ENCODE measurements around the genes FLCN and PEMT.

DNA sequence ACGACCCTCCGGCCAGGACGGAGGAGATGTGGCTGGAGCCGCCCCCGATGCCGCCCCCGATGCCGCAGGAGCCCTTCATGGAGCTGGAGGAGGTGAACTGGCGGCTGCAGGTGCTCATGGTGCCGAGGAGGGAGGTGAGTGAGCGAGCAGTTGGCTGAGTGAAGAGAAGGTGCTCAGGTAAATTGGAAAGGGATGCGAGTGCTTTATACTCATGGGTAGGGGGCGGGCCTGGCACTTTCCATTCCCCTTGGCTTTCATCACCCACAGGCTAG lies 132.3 kb downstream of the CCDC144A start:
- PRO-cap, result no peak

DNA sequence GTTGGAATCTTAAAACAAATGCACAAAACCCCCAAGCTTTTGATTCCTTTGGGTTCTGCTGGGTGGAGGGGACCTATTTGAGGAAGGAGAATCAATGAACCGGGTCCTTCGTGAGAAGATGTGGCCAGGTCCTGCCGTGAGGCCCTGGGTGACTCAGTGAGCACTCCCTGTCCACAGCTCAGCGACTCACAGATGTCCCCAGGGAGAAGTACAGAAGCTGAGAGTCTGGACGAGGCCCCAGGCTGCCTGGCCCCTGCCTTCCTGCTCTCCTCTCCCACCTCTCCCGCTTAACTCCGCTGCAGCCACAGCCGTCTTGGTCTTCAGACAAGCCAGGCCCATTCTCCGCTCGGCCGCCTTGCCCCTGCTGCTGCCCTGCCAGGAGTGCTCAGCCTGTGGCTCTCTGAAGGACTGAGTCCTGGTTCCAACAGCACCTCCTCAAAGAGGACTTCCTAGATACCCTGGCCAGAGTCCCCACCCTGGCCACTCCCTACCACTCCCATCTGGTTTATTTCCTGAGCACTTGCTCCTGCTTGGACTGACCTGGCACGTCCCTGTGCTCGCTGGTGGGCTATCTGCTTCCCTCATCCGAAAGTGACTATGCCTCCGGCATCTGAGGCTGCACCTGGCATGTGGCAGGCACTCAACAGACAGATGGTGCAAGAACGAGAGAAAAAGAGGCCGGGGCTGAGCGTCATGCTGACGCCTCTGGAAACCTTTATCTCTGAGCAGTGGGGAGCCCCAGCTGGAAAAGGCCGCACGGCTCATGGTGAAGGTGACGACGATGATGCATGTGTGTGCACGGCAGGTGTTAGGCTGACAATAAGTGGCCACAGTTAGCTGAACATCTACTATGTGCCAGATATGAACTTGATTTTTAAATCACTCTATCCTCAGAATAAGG lies 9.1 kb upstream of the TNFRSF13B start:
- PRO-cap, result no peak

GRCh38 chr17:17063683-17064140 lies 21.5 kb downstream of the MPRIP start:
- PRO-cap, result no peak

DNA sequence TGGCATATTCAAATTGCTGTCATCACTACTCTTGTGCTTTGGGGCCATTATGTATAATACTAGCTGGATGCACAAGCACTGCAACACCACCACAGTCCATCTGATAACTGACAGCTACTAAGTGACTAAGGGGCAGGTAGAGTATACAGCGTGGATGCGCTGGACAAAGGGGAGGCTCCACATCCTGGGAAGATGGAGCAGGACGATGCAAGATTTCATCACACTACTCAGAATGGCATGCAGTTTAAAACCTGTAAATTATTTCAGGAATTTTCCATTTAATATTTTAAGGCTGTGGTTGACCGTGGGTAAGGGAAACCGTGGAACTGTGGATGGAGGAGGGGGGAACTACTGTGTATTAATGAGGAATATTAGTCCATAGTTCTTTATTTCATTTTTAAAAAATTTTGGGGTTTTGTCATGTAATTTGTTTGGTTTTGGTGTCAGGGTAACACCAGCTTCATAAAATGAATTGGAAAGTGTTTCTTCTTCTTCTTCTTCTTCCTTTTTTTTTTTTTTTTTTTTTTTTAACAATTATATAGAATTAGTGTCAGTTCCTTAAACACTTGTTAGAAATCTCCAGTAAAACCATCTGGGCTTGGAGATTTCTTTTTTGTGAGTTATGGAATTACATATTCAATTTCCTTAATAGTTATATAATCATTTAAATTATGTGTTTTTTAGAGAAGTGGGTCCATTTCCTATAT lies 25.2 kb downstream of the MPRIP start:
- PRO-cap, result no peak

DNA sequence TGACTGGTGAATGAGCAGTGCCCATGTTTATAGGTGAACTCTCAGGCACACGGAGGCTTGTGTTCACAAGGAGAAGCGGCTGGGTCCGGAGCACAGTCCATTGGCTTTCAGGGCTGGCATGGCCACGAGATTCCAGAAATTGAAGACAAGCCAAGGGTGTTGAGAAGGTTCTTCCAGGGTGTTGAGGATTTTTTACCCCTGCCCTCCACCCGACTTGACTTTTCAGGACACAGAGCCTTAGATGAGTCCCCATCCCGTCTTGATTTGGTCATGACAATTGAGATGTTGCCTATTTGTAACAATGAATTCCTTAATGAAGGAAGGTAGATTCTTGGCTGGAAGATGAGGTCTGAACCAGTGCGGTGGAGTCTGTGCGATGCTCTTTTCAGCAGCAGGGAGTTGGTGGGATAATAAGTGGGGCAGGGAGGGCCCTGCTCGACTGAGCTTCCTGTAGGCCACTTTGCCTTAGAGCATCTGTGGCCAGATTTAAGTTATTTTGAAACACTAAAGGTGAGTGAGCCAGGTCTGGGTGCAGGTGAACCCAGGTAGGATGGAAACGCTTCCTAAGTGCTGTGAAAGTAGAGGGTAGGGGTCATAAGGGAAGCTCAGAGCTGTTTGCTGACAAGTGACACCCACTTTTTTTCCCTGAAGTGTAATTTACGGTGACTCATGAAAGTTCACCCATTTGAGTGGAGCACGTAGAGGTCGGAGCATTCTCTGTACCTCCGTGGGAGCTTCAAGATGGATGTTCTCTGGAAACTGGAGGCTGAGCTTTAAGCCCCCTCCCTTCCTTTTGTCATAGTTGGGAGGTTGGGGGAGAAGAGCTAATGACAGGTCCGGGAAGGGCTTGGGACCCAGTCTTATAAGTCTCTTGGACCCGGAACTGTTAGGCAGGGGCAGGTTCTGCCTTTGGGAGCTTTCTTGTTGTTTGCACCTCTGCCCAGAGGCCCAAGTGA lies 44.1 kb downstream of the MPRIP start:
- PRO-cap, result no peak

DNA sequence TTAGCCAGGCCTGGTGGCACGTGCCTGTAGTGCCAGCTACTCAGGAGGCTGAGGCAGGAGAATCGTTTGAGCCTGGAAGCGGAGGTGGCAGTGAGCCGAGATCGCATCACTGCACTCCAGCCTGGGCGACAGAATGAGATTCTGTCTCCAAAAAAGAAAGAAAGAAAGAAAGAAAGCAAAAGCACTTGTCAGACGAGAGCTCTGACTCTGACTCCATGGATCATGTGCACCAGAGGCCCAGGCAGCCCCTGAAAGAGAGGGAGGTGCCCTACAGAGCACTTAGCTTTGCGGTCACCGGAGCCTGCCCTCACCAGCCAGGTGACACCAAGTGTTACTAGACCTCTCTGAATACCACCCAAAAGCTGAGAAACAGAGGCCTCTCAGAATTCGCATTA lies 1.7 kb downstream of the FLCN start:
- PRO-cap, result no peak

- PRO-cap, result unidirectional peak, minus-strand start at chr17:17237165
Observed at GRCh38 chr17:17237044-17237584, at the start of gene FLCN. FLCN (minus strand) TSS chr17:17237168.

GRCh38 chr17:17304301-17305167 lies 1.4 kb downstream of the NT5M start:
- PRO-cap, result no peak

GRCh38 chr17:17413761-17414852 lies 62.7 kb upstream of the MED9 start:
- PRO-cap, result no peak

DNA sequence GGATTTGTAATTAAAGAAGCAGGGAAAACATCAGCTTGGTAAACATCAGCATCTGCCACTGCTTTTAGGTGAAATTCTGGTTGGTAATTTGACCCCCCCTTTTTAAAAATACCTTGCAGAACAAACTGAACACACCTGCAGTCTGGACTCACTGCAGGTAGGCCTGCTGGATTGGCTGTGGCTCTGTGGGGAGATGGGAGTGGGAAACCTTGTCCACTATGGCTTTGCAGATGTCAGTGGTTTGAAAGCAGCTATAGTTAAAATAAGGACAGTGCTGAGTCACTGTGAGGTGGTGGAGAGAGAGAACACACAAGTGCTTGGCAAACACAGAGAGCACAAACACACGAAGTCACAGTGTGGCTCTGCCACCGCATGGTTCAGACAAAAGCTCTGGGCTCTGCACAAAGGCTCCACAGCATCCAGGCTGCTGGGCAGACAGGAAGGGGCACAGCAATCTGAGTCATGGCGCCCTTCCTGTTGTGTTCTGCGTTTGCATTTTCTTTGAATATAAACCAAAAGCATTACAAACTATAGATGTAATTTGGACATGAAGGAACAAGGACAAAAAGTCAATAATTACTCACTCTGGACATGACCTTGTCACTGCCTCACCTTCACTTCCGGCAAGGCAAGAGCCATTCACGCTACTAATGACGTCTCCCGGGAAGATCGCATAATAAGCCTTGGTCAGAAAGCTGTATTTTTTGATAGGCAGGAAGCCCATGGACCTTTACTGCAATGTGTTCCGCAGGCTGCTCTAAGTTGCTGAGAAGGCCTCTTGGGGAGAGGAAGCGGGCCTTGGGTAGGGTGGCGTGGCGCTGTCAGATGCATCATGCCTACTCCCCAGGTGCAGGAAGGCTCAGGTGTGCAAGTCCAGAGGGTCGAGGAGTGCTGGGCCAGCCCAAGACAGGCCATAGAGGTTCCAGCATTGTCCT lies 60.2 kb upstream of the MED9 start:
- PRO-cap, result no peak

DNA sequence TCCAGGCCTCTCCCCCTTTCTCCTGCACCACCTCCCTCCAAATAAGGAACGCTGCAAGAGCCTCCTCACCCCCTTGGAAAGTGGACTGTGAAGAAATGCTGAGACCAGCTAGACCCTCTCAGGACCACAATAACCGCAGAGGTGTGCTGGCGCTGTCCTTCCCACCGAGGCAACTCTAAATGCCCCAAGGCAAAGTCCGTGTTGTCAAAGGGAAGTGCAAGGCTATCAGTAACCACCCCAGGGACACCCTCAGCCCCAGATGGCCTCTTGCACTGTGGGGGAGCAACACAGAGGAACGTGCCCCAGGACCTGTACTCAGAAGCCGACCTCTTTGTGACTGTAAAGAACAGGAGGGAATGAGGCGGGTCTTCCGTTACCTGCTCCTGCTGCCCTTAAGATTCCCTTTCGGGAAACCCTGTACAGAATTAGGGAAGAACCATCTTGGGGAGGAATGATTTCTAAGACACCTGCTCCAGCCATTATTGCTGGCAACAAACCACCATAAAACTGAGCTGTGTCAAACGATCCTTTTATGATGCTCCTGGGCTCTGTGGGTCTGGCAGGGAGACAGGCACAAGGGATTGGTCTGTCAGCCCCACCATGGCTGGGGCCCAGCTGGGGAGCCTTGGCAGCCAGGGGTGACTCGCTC lies 14.6 kb upstream of the MED9 start:
- PRO-cap, result no peak

GRCh38 chr17:17506035-17506788 lies 10.0 kb upstream of the RASD1 start:
- PRO-cap, result no peak

DNA sequence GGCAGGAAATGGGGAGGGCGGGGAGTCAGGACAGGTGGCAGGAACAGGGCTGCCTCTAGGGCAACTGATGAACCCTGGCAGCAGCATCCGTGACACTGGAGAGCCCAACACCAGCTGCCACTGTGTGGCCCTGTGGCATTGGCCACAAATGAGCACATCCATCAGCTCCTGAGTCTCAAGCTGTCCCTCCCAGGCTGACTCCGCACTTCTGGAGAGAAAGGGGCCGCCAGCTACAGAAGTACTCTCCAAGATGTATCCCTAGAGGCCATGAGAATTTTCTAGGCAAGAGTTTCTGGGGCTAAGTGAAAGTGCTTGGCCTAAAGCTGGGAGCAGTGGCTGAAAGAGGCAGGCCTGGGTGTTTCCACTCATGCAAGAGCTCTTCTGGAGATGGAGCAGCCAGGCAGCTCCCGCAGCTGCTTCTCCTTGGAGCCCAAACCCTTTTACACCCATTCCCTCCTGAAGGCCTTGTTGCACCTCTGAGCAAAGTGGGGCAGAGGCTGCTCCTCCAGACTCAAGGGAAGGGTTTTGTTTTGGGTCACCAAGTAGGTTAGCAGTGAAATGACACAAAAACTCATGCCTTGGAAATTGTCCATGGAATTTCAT lies 25.9 kb downstream of the PEMT start:
- PRO-cap, result no peak

GRCh38 chr17:17590953-17591791 lies at the start of gene PEMT:
PEMT (minus strand) TSS chr17:17591708.
- PRO-cap, result bidirectional peak, plus-strand start at chr17:17591487, minus-strand start at chr17:17591387; bidirectional peak, plus-strand start at chr17:17591923, minus-strand start at chr17:17591692

GRCh38 chr17:17670822-17671184 lies 10.5 kb upstream of the RAI1 start:
- PRO-cap, result no peak

- PRO-cap, result bidirectional peak, plus-strand start at chr17:17694452, minus-strand start at chr17:17694316; bidirectional peak, plus-strand start at chr17:17694704, minus-strand start at chr17:17694560; bidirectional peak, plus-strand start at chr17:17694905, minus-strand start at chr17:17694790
Observed at GRCh38 chr17:17694236-17695116, 13.2 kb downstream of the RAI1 start.

DNA sequence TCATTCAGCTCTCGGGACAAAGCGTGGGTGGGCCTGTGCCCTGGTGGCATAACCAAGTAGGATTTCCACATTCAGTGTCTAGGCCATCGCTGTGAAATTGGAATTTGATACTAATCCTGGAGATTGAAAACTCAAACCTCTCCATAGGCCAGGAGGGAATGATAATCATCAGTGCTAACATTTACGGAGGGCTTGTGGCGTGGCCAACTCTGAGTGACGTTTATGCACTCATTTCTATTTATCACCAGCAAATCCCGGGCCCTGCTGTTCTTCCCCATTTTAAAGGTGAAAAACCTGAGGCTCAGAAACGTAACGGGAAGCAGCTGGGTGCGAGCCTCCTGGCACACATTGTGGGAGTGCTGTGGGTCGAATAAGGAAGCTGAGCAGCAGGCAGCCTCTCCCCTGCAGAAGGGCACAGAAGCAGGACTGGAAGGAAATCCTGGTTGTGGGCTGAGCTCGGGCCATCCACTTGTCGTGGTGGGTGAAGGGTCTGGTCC lies 33.1 kb downstream of the RAI1 start:
- PRO-cap, result no peak

- PRO-cap, result no peak
Observed at GRCh38 chr17:17792482-17793652, 43.9 kb downstream of the SREBF1 start.

DNA sequence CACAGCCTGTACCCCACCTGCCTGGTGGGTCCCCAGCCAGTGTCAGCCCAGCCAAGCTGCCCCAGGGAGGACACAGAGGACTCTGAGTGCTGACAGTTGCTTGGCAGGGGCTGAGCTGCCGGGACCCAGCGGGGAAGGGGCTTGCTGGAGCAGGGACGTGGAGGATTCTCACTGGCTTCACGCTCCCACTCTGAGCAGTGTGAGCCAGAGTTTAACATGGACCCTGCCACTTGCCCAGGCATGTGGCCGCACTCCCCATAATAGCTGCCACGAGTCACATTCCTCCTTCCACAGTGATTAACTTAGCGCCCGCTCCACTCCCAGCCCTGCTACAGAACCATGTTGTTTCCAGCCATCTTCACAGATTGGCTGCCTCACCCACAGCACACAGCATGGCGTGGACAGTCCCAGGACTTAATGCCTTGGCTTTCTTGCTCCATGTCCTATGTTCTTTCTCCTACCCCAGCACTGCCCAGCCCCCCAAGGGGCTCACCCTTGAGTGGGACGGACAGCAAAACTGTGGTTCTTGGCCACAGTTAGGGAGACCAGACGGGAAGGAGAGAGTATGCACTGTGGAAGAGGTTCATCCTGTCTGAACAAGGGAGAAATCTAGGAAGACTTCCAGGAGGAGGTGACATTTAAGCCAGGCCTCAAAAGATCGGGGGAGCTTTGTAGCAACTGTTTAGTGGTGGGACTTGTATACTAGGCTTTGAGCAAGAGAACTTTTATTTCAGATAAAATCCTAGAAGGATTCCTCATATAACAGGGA lies 31.0 kb downstream of the SREBF1 start:
- PRO-cap, result no peak

DNA sequence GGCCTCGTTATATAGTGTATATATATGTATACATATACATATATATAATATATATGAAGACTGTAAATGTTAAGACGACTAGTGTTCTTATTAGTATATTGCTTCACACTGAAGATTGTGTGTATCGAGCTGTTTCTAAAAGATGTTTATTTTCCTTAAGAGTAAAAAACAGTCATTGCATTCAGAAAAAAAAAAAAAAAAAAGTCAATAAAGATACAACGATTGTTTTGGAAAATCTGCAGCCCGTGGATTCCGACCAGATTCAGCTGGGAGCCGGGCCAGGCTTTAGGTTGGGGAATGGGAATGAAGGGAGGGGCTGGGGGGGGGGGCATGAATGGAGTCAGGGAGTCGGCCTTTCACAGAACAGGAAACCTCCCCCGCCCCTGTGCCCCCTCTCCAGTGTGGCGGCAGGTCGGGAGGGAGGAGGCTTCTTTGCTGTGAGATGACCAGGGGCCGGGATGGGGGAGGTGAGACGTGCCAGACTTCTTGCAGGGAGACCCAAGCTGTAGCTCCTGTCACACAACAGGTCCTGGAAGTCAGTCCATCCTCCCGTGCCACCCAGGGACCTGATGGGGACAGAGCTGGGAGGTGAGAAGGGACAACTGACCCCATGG lies 25.5 kb downstream of the SREBF1 start:
- PRO-cap, result no peak

Data from pulmonary artery (tissue), 1 donor.